Airway epithelial cell (primary cell): Measurements from ENCODE around the genes NR2F6 and MAP1S.

DNA sequence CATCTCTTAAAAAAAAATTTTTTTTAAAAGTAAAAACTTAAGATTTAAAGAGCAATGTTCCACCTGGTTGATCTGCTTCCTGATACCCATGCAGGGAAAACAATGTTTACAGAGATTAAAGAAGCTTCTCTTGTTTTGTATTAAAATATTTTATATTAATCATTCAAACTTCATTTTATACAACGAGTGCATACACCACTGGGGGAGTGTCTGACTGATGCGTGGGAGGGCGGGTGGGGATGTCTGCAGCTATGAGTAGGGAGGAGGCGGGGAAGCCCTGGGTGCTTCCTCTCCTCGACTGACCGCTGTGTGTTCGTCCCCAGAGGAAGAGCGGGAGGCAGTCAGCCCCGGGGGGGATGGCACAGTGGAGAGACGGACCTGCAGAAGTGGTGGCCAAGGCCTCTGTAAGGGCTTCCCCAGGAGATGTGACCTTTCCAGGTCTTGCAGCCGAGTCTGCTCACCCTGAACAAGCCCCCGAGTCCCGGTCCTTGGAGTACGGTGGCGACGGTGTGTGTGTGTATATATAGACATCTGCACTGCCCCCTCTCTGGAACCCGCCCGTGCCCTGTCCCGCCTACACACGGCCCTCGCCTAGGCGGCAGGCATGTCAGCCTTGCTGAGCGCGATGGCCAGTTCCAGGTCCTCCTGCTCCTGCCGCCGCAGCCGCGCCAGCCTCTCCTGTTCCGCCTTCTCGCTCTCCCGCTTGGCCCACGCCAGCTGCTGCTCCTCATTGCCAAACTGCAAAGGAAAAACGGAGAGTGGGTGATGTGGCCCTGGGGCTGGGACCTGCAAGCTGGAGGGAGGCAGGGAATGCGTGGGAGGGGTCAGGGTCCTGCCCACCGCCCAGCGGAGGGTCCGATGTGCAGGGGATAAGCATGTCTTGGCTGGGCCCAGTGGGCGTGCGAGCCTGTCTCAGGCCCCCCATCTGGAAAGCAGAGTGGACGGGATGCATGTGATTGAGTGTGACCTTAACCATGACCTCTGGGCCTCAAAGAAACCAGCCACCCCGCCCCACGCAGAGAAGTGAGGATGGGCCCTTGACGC, 30.8 kb downstream of the KLF2 start:
- RAMPAGE, long total RNA, result no peak

DNA sequence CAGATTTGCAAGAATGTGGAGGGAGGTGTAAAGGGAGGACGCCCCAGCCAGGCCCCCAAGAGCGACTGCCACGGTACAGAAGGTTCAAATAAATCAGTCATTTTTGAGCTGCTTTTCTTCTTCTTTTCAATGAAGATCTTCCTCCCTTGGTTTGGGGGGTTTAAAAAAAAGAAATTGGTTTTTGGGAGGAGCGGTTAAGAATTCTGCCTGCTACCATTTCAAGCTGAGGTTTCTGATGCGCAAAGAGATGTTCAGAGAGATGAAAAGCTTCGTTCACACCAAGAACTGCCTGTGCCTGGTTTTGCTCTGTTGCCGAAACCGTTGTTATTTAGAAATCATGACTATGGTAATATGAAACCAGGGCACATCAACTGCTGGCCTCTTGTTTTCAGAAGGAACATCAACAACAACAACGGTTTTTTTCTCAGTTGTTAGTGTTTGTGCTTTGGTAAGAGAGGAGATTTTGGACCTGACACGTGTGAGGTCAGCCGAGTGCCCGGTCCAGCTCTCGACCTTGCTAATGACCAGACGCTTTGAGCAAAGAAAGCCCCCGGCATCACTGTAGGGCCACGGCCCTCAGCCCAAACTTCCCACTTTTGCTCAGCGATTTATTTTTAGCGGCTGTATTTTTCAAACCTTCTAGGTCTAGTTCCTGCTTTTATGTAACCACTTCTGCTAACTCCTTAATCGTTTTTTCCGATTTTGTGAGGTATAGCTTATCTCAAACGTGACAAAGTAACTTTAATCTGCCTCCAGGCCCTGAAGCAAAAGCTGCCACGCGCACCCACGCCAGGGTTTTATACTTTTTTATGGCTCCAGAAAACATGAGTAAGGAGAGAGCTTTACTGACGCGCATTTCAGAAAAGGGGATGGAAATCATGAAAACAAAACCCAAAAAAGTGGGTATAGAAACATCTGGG, 41.9 kb downstream of the KLF2 start:
- RAMPAGE, long total RNA, result no peak

DNA sequence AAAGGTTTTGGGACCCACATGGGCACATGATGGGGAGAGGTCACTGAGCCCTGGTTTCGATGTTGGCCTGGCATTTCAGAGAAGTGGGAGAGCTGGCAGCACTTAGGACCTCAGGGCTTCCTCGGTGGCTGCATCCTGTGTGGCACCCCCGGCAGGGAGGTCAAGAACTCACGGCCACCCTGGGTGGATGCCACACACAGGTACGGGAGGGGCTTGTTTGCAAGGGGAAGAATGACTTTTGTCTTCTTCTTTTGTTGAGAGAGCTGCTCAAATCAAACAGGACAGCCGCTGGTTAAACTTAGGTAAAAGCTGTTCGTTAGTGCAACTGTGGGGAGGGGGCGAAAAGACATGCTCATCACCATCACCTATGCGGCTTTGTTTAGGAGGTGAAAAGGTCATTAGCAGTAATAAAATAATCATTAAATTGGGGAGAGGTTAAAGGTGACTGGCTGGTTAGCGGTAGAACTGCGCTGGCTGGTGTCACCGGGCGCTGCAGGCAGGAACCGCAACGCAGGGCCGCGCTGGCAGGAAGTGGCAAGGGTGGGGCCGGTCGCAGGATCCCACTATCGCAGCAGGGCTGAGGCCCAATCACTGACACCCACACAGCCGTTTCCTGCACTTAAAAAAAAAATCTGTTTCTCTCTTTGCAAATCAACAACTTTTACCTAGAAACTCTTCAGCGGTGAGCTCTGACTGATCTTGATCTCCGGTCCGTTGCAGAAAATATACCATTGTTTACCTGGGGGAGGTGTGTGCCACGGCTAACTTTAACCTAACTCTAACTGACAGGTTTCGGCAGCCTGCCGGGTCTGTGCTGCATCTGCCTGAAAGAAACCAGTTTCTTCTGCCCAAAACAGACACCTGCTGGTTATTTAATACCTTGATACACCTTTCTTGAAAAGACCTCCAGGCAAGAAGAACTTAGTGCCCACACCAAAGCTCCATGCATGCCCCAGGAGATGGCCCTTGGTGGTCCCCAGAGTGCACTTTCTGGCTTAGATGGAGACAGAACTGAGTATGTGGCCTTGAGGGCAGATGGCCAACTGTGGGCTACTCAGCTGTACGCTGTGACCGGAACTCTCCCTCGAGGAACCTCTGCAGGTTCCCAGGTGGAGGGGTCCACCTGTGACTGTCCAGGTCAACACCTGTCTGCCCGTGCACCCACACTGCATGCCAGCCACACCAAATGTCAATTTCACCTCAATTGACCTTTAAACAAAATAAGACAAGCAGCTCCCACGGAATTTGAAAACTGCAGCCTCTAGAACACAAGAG, 47.0 kb downstream of the KLF2 start:
- RAMPAGE, long total RNA, result no peak

DNA sequence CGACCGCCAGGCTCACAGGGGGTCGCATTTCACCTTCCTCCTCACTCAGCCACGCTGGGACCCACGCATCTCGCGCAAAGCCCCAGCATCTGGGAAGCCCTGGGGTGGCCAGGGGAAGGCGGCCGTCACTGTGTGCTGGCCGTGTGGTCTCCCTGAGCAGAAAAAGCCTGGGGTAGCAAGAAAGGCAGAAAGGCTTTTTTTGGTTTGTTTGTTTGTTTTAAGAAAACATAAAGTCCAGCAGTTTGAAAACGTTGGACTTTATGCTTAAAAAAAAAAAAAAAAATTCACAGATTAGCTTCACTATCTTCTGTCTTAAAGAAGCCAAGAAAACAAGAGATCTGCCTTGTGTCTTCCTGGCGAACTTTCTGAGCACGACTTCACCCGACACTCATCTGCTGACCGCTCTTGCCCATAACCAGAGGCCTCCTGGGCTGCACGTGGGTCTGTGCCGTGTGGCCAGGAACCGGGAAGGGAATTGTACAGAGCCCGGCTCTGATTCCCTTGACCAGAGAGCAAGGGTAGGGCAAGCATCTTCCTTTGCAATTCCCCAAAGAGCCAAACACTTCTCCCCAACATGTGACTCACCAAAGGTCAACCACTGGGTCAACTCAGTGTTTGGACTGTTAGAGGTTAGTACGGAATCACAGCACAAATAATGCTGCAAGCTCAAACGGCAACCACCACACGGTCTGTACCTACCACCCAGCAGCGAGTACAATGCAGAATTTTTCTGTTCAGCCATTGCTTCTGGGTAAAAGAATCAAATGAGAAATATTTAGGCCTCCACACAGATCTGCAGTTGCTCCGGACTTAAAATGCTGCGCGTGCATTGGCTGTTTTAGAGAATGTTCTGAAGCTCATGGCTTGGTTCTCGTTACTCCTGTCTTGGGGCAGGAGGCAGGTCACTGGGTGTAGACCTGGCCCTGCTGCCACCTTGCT, 48.9 kb downstream of the KLF2 start:
- RAMPAGE, long total RNA, result no peak

- RAMPAGE, long total RNA, result no peak
These were observed 4.8 kb downstream of the C19orf44 start for GRCh38 chr19:16500769-16501533.

GRCh38 chr19:16531566-16531805, 10.8 kb downstream of the CHERP start:
- RAMPAGE, long total RNA, result no peak

- RAMPAGE, long total RNA, result no peak
These were observed 7.5 kb downstream of the SMIM7 start for GRCh38 chr19:16652329-16653058.

DNA sequence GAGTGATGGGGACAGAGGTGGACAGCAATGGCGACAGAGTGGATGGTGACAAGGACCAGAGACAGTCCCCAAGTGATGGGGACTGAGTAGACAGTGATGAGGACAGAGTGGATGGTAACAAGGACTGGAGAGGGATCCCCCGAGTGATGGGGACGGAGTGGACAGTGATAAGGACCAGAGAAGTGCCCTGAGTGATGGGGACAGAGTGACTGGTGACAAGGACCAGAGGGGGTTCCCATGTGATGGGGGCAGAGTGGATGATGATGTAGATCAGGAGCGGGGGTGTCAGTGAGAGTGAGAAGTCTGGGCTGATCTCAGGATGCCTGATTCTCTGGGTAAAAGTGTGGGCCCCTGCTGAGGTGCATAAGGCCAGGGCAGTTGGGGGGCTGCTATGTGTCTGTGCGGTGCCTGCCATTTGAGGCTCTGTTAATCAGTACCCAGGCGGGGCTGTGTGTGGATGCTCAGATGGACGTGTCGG, 8.3 kb downstream of the SIN3B start:
- RAMPAGE, long total RNA, result no peak

DNA sequence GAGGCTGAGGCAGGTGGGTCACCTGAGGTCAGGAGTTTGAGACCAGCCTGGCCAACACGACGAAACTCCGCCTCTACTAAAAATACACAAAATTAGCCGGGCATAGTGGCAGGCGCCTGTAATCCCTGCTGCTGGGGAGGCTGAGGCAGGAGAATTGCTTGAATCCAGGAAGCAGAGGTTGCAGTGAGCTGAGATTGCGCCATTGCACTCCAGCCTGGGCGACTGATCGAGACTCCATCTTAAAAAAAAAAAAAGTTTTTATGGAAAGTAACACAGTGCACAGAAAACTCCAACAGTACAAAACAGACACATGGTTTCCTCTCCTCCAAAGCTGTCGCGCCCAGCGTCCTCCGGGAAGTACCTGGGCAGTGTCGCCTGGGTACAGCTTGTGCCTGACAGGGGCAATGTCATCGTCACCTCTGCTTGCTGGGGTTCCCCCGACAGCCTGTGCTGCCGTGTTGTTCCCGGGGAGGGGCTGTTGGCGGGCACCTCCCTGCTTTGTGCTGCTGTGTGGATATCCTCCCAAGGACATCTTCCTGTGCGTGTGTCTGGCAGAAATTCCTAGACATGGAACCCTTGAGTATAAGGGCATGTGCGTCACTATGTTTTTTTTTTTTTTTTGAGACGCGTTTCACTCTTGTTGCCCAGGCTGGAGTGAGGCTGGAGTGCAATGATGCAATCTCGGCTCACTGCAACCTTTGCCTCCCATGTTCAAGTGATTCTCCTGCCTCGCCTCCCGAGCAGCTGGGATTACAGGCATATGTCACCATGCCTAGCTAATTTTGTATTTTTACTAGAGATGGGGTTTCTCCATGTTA, 2.5 kb upstream of the F2RL3 start:
- RAMPAGE, long total RNA, result no peak

- RAMPAGE, long total RNA, result no peak
These were observed 626 bp downstream of the CPAMD8 start for GRCh38 chr19:17025934-17026434.

GRCh38 chr19:17052847-17053474, 22.3 kb downstream of the HAUS8 start:
- RAMPAGE, long total RNA, result no peak

- RAMPAGE, long total RNA, result no peak
These were observed 19.8 kb upstream of the USE1 start for GRCh38 chr19:17195371-17195729.

DNA sequence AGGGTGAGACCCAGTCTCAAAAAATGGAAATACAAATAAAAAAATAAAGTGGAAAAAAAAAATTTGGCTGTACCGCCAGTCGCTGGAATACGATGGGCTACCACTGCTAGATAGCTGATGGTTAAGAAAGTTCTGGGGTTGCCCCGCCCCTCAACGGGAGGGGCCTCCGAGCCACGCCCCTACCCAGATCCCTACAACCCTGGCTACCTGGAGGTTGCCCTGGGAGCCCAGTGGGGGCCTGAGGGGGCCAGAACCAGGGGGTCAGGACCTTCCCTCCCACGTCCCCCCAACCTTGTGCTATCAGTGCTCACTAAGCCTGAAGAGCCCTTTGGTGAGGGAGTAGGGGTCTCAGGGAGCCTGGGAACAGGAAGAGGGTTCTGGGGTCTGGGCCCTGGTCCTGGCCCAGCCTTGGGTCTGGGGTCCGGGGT, 8.8 kb downstream of the OCEL1 start:
- RAMPAGE, long total RNA, result no peak

DNA sequence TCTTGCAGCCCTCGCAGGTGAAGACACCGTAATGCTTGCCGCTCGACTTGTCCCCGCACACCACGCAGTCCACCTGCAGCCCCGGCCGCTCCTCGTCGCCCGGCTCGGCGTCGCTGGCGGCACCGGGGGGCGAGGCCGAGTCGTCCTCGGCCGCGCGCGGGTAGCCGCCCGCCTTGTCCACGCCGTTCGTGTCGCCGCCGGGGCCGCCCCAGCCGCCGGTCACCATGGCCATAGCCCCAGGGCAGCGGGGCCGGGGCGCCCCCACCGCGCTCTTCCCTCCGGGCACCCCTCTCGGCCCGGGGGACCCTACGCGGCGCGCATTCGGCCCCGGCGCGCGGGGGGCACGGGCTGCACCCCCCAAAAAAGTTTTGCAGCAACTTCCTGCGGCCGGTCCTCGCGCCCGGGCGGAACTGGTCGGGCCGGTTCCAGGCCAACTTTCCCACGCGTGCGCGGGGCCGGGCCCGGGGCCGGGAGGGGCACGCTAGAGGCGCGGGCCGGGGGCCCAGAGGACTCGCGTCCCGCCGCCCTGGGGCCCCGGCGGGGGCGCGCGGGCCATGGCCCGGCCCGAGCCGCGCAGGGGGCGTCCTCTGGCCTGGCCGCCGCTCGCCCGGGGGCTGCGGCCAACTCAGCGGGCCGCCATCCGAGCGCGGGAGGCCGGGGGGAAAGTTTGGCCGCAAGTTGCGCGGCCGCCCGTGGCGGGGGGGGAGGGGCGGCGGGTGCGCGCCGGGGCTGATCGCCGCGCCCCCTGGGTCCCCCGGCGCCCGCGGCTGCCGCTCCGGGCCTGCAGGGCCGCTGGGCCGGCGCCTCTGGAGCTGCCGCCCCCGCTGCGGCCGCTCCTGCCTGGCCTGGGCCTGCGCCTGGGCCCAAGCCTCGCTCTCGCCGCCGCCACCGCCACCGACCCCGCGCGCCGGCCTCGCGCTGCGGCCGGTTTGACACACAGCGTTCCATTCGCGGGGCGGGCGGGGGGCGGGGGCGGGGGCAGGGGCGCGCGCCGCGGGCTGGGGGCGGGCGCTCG, at the start of gene NR2F6:
Gene NR2F6 (minus strand): TSS at position 931 of the 1,015 bp plus-strand sequence.
- RAMPAGE, long total RNA, result no peak

DNA sequence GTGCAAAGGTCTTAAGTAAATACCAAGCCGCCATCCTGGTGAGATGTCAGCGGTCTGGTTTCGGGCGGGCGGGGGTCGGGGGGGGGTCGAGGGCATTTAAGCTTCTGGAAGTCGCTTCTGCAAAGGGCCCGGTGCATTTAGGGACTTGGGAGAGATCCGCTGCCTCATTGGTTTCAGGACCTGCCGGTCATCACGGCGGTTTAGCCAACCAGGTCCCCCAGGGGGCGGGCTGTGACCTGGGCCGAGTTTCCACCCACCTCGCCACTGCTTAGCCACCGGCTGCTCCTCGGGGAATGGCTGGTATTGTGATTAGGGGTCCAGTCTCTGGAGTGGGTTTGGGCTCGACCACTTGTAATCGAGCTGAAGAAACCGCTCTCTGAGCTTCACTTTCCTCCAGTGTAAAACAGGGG, 7.8 kb downstream of the ANKLE1 start:
- RAMPAGE, long total RNA, result no peak

GRCh38 chr19:17333485-17334208, 1.0 kb downstream of the ANO8 start:
- RAMPAGE, long total RNA, result no peak

GRCh38 chr19:17357571-17358103, 19.5 kb downstream of the PLVAP start:
- RAMPAGE, long total RNA, result no peak

GRCh38 chr19:17686024-17686627, 2.0 kb downstream of the UNC13A start:
- RAMPAGE, long total RNA, result no peak

DNA sequence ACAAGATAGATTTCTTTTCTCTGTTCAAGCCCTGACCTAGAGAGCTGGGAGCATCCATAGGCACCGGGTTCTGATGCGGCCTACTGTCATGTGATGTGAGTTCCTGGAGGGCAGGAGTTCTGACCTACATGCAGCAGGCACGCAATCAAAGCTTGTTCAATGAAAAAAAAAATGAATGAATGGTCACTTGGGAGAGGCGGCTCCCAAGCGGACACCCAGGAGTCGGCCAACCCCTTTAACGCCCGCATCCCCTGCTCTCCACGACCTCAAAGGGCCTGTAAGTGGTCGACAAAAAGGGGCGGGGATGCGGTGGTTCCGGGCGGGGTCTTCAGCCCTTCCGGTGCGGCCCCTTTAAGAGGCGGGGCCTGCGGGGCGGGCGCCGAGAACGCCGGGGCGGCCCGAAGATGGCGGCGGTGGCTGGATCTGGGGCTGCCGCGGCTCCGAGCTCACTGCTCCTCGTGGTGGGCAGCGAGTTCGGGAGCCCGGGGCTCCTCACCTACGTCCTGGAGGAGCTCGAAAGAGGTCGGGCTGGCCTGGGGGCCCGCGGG, at the start of gene MAP1S:
Gene MAP1S (plus strand): TSS at position 382 of the 548 bp plus-strand sequence.
- RAMPAGE, long total RNA, result start-site peak on the plus strand centred at position 393 of the sequence, 24 bp wide, 125 and 46 reads in 2 replicates

GRCh38 chr19:17842270-17842626, 5.5 kb downstream of the JAK3 start:
- RAMPAGE, long total RNA, result no peak